Thoracic aorta endothelial cell (primary cell): ENCODE results near the gene CIR1.

DNA sequence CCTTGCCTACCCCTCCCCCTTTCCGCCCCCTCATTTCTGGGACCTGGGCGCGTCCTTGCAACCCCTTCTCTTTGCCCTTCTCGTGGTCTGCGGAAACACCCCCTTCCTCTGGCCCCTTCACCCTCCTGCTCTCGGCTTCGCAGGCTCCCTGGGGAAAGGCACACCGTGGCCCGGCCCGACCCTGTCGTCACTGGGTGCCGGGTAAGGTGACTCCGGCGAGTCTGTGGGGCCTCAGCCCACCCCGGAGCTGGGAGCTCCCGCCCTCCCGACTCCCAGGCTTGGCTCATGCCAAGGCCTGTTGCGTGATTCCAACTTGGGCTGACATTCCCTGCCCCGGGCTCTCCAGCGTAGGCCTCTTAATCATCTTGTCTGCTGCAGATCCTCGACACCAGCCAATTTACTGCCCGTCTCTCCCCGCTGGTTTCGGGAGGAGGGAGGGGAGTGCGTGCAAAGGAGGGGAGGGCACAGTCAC is 5.6 kb downstream of the DLX2 start:
- CAGE, long polyA plus RNA: no peak

- CAGE, long polyA plus RNA: no peak
Measured at GRCh38 chr2:172305715-172305914, 121.8 kb upstream of the ITGA6 start.

DNA sequence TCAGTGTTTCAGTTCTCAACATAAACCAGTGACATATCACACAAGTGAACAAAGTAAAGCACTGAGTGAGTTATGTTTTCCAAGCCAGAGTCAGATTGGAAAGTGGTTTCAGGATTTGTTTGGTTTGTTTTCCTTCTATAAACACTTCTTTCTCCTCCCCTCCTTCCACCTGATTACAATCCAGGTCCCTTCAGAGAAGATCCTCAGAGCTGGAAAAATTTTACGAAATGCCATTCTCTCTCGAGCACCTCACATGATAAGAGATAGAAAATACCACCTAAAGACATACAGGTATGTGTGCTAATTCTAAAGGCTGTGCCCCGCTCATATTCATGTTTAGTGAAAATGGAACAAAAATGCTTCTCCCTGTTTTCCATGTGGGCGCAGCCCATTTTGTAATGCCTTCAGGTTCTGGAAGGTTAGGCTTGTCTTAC is 114.7 kb upstream of the MAP3K20 start:
- CAGE, long polyA plus RNA: no peak

DNA sequence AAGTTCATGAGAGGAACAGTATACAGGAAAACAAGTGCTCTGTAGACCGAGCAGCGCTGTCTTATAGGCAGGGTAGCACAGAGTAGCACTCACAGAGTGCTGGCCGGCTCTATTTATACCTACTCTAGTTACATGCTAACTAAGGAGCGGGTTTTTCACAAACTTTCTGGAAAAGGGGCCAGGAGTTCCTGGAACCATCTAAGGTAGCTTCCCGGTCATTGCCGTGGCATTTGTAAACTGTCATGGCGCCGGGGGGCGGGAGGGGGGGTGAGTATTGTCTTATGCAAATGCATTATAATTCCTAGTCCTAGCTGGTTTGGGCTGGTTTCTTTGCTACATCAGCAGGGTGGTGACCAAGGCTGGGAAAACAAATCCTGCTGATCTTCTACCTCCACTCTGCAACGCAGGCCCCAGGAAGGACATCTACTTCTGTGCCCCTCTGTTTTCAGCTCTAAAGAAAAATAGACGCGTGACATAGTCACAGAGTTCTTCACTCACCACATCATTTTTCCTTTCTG is 31.6 kb upstream of the MAP3K20 start:
- CAGE, long polyA plus RNA: no peak

DNA sequence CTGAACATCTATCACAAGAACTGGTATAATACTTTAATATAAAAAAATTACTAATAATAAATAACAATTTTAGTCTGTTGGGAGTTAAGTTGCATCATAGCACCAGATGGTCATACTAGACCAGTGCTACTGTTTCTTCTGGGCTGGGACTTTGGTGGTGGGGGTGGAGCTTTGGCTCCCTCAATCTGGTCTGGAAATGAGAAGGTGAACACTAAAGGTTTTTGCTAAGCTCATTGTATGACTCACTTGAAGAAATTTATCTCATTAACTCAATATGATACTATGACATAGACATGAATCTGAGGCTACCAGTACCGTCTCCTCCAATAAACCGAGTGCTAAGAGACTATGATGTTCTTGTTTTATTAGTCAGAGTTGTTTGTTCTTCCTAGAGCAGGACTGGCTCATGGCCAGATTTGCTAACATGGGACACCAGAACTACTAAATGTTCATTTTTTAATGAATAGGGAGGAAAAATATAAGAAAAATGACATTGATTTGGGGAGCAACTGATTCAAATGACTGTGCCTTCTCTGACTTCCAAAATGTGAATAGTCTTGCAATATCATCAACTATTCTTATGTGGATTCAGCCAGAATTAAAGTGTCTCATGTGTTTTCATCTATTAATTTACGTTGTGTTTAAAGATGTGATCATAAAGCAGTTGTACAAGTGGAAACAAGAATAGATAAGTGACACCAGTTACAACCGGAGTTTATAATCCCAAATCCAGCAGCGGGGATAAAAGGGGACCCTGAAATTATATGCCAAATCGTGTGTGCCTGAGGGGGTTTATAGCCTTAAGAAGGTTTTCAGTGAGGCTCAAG is 26.2 kb upstream of the MAP3K20 start:
- CAGE, long polyA plus RNA: no peak

- CAGE, long polyA plus RNA: no peak
Measured at GRCh38 chr2:173090336-173090967, 14.8 kb downstream of the MAP3K20 start.

DNA sequence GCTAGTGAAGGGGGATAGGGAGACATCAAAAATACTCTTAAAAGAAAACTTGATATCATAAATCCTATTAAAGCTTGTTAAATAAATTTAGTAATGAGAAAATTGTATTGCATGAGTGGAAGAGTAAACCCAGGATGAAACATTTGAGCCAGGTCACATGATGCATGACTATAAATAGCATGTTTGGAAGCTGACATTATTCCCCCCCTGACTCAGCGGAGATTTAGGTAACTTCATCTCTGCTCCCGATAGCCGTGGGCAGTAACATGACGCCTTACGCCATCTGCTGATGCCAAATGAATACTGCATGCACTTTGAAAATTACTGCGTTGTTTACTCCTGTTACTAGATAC is 134.8 kb downstream of the MAP3K20 start:
- CAGE, long polyA plus RNA: no peak

GRCh38 chr2:173220964-173221638 is 133.6 kb upstream of the CDCA7 start:
- CAGE, long polyA plus RNA: no peak

GRCh38 chr2:173227311-173227773 is 127.3 kb upstream of the CDCA7 start:
- CAGE, long polyA plus RNA: no peak

DNA sequence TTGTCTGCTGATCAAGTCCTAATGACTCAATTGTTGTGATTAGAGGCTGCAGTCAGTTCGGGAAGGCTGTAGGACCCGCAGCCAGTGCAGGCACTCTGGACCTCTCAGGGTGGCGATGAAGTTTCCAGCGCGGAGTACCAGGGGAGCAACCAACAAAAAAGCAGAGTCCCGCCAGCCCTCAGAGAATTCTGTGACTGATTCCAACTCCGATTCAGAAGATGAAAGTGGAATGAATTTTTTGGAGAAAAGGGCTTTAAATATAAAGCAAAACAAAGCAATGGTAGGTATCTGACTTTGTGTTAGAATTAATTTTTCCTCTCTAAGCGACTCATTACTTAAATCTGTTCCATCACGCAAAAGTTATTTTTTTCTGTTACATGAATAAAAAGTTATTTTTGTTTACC is 8.5 kb downstream of the CDCA7 start:
- CAGE, long polyA plus RNA: no peak

DNA sequence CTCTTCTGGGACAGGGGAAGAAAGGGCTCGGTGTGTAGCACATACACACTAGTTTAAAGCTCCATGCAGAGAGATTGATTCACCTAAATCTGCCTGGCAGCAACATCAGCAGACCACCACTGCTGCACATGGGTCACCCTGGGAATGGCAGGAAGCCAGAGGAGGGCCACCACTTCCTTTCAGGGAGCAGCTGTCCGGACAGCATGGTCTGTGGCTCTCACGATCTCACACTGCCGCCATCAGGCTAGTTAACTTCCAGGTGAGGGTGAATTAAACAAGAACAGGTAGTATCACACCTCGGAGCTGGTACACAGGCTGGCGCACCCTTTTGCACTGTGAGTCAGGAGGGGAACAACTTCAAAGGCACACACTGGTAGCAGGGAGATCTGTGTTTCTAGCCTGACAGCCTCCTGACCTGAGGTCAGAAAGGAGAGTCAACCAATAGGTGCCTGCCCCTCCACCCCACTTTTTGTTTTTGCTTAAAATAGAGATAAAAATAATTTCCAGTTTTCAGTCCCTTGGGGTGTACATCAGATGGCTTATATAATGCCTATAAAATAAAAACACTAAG is 108.5 kb downstream of the CDCA7 start:
- CAGE, long polyA plus RNA: no peak

GRCh38 chr2:173854889-173855311 is 110.3 kb downstream of the SP3 start:
- CAGE, long polyA plus RNA: no peak

GRCh38 chr2:173927597-173928359 is 37.4 kb downstream of the SP3 start:
- CAGE, long polyA plus RNA: no peak

DNA sequence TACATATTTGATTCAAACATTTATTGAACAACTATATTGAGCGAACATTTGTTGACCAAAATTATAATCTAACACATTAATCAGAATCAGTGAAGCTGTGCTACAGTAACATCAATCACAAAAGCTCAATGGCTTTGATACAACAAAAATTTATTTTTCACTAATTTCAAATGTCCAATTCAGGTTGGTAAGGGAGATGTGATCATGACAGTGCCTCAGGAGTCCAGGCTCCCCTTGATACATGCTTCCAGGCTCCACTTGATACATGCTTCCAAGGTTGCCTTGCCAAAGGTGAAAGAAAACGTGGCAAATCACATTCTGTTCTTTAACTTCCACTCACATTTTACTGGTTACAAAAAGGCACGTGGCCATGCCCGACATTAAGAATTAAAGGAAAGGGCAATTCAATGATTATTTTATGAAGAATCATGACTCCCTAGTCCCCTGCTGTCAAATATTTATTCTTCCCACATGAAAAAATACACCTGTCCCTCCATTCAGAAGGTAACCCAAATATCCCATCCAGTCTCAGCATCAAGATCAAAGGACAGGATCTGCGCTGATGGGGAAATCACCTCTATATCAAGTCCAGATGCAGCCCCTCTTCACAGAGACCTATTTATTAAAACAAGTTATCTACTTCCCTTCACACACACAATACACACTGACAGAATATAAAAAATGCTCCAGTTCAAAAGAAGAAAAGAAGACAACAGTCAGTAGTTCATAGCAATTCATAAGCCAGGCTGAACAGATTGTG is 36.1 kb downstream of the SP3 start:
- CAGE, long polyA plus RNA: no peak

GRCh38 chr2:173935480-173936576 is 29.3 kb downstream of the SP3 start:
- CAGE, long polyA plus RNA: no peak

- CAGE, long polyA plus RNA: no peak
Measured at GRCh38 chr2:174124170-174124793, 124.0 kb downstream of the OLA1 start.

GRCh38 chr2:174208390-174209456 is 39.6 kb downstream of the OLA1 start:
- CAGE, long polyA plus RNA: no peak

DNA sequence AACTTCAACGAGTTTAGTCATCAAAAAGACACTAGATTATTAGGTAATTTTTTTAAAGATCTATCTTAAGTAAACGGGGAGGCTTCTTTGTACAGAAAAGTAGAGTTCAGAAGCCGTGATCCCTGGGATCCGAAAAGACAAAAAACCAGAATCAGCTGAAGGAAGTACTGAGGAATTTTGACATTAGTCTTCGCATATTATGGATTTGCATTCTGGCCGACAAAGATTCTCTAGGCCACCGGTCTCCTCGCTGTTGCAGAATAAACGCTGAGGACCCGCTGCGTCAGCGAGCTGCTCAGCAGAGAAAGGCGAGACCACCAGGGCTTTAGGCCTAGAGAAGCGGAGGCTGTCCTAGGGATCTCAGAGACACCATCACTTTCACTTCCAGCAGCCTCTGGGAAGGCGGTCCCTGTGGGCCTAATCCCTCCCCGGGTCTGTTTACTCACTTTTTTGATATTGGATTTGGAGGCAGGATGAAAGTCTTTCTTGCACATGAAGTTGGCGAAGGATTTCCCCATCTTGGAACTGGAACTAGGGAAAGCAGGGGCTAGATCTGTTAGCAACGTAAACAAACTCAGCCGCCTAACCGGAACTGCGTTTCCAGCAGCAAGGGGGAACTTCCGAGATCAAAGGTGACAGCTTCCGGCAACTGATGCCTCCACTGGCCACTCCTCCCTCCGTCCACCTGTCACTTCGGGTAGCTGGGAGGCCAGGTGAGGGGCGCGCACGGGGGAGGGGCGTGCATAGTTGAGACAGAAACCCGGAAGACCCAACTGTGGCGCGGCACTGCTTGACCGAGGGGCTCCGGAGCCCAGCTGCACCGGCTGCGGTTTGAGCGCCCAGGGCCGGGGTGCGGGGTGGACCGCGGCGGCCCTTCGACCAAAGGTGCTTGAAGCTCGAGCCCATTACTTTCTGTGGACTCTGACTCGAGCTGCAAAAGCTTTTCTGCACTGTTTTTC is at the start of gene CIR1:
TSS of gene CIR1 (minus strand) at position 608 of the 959 bp plus-strand sequence.
- CAGE, long polyA plus RNA: no peak

DNA sequence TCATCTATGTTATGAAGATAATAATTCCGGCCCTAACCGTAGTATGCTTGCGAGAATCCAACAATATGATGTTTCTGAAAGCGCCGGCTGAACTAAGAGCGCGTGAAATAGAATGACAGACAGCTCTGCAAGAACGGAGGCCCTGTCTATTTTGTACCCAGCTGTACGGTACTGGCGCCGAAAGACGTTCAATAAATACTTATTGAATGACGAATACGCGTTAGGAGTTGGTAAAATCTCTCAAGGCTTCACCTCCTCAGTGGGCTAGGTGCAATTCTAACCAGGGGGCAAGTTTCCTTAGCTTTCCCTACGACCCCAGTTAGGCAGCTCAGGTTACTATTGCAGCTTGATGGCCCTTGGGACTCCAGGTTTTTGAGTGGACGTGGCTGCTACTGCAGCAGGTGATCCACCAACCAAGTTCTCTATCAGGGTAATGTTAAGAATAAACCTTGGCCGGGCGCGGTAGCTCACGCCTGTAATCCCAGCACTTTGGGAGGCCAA is 584 bp downstream of the SCRN3 start:
- CAGE, long polyA plus RNA: no peak

DNA sequence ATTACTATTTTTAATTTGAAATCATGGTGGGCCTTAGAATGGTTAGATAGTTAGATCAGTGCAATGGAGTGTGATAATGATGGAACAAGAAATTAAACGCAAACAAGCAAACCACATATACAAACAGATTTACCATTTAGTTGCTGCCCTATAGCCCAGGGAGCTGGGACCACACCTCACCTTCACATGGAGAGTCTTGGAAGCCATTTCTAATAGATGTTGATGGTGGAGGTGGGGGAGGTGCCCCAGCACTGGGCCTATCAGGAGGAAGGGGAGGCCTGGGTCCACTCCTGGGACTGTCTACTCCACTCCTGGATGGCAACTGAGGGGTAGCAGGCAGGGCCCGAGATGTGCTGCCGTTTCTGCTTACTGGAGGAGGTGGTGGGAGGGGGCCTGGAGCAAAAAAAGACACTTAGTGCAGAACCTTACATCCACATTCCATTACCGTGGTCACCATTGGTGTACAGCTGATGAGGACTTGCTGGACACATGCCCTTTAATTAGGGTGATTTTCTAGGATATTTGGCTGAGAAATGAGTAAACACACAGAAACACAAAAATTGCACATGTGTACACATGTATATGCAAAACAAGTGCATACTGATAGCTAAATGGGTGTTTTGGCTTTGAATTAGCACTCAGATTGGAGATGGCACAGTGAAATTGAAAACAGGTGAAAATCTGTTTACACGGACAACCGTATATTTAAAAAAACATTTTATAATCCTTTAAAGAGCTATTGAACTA is 29.8 kb downstream of the WIPF1 start:
- CAGE, long polyA plus RNA: no peak